Cardiac atrium fibroblast (primary cell): ENCODE measurements around a stretch of chr22.

DNA sequence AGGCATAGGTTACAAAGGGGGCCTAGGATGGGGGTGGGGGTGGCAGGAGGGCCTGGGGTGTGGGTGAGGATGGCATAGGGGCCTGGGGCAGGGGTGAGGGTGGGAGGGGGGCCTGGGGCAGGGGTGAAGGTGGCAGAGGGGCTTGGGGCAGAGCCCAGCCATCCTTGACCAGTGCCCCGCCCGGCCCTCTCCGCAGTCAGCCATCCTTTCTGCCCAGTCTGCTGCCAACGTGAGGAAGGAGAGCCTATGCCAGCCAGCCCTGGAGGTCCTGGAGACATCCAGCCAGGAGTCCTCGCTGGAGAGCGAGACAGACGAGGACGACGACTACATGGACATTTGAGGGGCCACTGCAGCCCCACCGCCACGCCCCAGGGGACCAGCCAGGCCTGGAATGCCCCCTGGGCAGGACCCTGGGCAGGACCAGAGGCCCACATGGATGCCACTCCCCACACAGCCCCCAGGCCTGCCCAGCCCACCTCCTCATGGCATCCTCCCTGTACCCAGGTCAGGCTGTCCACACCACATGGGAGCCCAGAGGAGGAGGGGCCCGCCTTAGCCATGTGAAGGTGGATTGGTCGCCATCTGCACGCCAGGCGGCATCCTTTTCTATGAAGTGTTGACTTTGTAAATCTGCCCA lies 3.3 kb upstream of the SUSD2 start:
- RAMPAGE, long total RNA, result no peak

GRCh38 chr22:24245477-24245995 lies 654 bp upstream of the GGT5 start:
- RAMPAGE, long total RNA, result no peak

DNA sequence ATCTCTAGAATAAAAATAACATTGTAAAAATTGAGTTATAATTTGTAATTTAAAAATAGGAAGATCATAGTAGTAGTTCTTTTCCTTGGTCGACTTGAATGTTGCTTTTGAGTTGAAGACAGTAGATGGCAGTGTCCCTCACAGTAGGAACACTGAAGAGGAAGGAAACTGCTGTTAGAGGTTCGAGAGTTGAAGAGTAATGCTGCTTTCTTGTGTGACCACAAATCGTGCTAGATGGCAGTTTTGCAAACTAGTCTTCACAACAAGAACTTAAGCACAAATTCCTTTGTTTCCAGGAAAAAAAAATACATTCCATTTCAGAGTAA lies 54.4 kb downstream of the SPECC1L start:
- RAMPAGE, long total RNA, result no peak

- RAMPAGE, long total RNA, result no peak
These were observed 891 bp upstream of the UPB1 start for GRCh38 chr22:24494053-24494828.

DNA sequence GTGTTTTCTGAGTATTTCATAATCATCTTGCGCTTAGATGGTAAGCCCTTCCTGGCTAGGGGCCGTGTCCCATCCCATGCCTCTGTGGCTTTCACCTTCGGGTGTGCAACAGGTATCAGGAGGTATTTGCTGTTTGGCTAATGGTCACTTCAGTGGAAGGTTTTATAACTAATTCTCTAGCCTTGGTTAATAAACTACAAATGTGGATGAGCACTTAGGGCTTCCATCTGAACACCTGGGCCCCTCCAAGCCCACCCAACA lies 4.1 kb downstream of the UPB1 start:
- RAMPAGE, long total RNA, result no peak

DNA sequence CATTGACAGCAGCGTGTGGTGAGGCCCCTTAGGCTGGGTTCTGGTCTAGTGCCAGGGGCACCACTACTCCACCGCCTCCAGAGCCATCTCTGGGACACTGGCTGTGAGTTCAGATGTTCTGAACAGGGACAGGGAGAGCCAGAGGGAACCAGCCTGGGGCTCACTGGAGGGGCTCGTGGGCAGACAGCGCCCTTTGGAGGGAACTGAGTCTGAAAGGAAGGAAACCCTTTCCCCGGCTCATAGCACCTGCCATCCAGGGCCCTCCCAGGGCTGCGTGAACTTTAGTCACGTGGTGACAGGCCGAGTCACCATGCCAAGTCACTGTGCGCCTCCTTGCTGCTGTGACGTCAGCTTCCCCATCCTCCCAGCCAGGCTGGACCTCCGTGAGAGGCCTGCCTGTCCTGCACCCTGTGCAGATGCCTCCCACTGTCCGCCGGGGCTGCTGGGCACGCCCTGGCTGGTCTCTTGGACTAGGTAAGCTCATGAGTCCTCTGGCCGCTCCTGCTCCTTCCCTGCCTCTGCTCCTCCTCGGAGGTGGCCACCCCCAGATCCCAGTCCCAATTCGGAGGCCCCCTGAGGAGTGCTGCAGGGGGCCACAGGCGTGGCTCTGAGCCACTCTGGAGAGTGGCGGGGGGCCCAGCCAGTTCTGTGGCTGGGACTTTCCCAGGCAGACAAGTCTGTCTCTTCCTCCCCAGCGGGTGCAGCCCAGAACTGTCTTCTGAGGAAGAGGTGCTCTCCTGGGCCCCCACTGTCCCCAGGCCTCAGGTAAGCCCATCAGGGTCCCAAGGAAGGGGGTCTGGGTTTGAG lies 4.5 kb downstream of the GGT1 start:
- RAMPAGE, long total RNA, result no peak

DNA sequence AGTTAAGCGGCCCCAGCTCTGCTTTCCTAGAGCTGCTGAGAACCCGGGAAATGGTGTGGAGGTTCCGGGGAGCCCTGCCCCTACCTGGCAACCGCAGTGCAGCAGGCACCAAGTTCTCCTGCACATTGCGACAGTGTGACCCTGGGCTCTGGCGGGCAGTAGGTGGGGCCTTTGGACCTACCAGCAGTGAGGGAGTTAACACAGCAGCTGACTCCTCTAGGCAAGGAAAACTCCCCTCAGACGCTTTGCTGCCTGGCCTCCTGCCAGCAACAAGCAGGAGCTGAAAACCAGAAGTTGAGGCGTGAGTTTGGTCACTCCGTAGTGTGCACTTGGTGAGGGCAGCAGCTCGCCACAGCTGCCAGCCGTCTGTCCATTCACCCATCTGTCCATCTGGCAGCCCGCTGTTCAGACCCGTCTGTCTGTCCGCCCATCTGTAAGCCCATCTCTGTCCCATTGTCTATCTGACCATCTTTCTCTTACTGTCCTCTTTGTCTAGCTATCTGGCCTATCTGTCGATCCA lies 29.7 kb downstream of the GGT1 start:
- RAMPAGE, long total RNA, result no peak

- RAMPAGE, long total RNA, result no peak
These were observed 73.8 kb downstream of the PIWIL3 start for GRCh38 chr22:24700829-24701028.

DNA sequence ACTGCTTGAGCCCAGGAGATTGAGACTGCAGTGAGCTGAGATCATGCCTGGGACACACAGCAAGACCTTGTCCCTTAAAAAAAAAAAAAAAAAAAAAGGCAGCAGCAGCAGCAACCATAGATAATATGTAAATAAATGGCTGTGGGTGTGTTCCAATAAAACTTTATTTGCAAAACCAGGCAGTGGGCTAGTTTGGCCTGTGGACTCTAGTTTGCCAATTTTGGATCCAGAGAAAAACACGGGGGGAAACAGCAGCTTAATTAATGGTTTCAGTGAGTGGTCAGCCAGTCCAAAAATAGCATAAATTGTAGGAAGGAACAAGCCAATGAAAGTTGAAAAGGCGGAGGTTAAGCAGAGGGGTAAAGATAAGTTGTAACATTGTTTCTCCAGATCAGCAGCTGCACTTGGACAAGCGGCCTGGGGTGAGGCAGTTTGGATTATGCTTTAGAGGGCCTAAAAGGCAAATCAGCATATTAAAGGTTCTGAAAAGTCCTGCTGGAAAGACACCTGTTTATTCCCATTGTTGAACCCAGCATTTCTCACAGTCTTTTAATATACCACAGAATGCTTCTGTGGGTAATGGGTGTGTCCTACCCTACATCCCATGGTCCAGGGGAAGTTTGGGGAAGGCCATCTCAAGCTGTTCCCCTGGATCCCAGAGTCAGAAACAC lies 62.8 kb downstream of the KIAA1671 start:
- RAMPAGE, long total RNA, result no peak

DNA sequence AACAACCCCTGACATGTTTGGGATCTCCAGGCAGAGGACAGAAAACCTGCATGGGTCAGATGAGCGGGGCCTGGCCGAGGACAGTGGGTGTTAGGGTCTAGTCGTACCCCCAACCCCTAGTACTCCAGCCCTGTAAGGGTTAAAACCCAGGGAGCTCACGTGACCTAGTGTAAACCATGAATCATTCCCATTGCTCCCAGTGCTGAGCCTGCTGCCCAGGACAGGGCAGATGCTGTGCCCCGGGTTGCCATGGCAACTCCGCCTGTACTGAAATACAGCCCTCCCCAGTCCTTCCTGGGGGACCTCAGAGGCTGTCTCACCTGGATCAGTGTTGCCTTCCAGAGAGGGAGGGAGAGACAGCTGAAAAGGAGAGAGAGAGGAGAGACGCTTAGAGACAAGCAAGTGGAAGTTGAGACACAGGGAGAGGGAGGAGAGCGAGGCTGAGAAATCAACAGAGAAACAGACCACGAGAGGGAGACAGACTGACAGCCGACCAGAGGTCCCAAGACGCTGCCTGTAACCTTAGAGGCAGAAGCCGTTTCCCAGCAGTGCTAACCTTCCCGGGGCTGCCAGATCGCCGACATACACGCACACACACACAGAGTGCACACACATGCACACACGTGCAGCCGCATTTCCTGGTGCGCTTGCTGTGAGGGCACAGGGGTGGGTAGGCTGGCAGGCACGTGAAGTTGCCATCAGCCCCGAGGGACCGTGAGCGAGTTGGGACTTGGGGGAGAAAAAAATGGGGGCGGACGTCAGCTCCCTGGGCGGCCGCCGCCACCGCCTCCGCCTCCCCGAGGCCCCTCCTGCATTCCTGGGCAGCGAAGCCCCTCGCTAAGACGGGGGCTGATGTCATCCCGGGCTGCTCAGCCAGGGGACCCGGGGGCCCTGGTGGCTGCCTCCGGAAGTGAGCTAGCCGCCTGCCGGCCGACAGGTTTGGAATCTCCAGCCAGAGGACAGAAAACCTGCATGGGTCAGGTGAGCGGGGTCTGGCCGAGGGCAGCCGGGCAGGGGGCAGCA lies 88.7 kb upstream of the CRYBB3 start:
- RAMPAGE, long total RNA, result no peak

- RAMPAGE, long total RNA, result no peak
These were observed 124.0 kb downstream of the CRYBB2 start for GRCh38 chr22:25343210-25344041.

- RAMPAGE, long total RNA, result no peak
These were observed 138.1 kb downstream of the CRYBB2 start for GRCh38 chr22:25357520-25358045.

- RAMPAGE, long total RNA, result no peak
These were observed 160.8 kb upstream of the GRK3 start for GRCh38 chr22:25403446-25404344.

- RAMPAGE, long total RNA, result no peak
These were observed 3.6 kb downstream of the HPS4 start for GRCh38 chr22:26479885-26480418.

DNA sequence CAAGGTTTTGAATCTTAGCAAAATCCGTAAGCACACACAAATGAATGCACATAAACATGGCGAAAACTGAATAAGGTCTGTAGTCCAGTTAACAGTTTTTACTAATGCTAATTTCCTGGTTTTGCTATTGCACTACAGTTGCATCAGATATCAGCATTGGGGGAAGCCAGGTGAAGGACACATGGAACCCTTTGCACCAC lies 6.0 kb upstream of the TFIP11 start:
- RAMPAGE, long total RNA, result no peak

GRCh38 chr22:26892357-26893298 lies 270.9 kb downstream of the CRYBA4 start:
- RAMPAGE, long total RNA, result no peak

DNA sequence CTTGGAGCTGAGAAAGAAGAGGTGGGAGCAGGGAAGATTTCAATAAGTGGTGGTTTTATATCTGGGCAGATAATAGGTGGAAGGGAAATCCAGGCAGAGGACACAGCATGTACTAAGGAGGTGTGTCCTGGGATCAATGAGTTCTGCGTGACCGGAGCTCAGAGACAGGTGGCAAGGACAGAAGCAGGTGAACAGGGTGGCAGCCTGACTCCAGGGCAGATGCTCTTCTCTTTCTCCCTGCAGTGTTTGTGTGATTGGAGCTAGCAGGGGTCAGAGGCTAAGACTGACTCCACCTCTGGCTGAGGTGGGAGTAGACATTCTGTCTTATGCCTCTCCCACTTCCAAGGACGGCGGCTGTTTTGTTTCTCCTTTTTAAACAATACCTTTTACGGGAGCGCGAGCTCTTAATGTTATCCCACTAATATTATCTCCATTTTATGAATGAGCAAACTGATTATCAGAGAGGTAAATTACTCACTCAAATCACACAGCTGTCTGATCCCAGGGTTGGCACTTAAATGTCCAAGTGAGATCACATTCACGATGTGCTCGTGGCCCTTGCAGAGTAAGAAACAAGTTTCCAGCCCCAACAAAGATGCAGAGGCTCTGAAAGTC lies 359.3 kb downstream of the CRYBA4 start:
- RAMPAGE, long total RNA, result no peak

- RAMPAGE, long total RNA, result no peak
These were observed 502.6 kb downstream of the CRYBA4 start for GRCh38 chr22:27124267-27124915.

DNA sequence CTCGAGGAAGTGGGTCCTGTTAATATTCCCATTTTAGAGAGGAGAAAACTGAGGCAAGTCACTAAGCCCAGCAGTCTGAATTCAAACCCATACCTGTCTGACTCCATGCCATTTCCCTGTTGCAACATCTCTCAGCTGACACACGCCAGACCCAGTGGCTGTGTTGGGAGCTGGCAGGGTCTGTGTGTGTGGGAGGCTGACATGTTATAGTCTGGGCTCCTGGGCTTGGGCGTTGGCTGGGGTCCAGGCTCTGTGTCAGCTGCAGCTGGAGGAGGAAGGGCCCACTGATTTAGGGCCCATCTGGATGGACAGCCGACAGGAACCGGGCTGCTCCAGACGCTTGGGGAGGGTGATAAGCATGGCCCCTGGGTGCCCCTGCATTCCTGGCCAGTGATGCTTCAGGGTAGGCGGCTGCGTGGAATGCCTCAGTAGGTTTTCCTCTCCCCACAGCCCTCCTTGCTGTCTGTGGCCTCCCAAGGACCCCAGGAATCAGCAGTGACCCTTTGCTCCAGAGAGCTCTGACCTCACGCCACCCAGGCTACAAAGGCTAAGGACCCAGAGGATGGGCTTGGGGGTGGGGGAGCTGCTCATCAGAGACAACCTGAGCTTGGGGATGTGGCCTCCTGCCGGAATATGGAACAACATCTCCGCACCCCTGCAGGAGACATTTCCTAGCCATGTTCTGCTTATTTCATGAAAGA lies 562.4 kb downstream of the MN1 start:
- RAMPAGE, long total RNA, result no peak

DNA sequence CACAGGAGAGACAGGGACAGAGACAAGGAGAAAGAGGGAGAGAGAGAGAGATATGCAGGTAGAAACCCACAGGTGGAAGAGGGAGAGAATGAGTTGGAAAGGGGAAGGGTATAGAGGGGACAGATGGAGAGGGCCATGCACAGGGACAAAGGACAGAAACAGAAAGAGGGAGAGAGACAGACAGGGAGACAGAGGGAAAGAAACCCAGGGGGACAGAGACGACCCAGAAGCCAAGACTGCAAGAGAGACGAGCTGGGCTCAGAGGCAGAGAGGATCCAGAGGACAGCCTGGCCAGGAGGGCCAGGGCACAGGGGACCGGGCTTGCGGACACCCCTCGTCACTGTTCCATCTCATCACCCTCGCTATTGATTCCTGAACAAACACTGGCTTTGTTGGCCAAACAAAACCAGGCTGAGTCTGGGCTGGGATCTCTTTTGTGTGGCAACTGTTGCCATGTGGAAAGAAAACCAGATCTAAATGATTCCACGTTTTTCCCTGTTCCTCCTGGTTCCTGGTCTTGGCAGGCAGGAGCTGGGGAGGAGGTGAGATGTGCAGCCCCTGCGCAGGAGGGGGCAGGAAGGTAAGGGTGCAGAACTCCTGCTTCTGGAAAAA lies 339.4 kb downstream of the MN1 start:
- RAMPAGE, long total RNA, result no peak